Kidney (tissue), 2 donors: Measurements from ENCODE around the gene GOLGA3.

- PRO-cap: no peak
- RRBS: no CpG with 5 or more reads among the region's 11 CpGs
These were observed 5.4 kb downstream of the LRCOL1 start for GRCh38 chr12:132604915-132605501.

GRCh38 chr12:132619308-132619720 lies 738 bp downstream of the P2RX2 start:
- PRO-cap: no peak
- RRBS: 7% methylated on average over 12 of the region's 39 CpGs

DNA sequence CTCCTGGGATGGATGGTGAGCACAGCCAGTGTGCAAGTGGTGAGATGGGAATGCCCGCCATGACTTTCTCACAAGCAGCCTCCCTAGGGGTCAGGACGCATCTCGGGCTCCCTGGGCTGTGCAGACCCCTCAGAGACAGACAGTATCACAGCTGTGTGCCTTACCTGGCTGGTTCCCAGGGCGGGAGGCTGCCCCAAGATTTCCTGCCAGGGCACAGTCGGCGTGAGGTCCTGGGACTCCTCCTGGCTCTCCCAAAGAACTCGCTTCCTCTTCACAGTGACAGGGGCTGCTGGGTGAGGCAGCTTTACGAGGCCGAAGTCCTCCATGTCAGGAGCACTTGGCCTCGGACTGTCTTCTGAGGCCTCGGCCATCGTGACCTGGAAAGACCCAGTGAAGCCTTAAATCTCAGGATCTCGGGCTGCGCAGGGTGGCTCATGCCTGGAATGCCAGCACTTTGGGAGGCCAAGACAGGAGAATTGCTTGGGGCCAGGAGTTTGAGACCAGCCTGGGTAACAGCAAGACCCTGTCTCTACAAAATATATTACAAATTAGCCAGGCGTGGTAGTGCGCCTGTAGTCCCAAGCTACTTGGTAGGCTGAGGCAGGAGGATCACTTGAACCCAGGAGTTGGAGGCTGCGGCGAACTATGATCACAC lies 31.1 kb downstream of the P2RX2 start:
- PRO-cap: no peak
- RRBS: no CpG with 5 or more reads among the region's 18 CpGs

DNA sequence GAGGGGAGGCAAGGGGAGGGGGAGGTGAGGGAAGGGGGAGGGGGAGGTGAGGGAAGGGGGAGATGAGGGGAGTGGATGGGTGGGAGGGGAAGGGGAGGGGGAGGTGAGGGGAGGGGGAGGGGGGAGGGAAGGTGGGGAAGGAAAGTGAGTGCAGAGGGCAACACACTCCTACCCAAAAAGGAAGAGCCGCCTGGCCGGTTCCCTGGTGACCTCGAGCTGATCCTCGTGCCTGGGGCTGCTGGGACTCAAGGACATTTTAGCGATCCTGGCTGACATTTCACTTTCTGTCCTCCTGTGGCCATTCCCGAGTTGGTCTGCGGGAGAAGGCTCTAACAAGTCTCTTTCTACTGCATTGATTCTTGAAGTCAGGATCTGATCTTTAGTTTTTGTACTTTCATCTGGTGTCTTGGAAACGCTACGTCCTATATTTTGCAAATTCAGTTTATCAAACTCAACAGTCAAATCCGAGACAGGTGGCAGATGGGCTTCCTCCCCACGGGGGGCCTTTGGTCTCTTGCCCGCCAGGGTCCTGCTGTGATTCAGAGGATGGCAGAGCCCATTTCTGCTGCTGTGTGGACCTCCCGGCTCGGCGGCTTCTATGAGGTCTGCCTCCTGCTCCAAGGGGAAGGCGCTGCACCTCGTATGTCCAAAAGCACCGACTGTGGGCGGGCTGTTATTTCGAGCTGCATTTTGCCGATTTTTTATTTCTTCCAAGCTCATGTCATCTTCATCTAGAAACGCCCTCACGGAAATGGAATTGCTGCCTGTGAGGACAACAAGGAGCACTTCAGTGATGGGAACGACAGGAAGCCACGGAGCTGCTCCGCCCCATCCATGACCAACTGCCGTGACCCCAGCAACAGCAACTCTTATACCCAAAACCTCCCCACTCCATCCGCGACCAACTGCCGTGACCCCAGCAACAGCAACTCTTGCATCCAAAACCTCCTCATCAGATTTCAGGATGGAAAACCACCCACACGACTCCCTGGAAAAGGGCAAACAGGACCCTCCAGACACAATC lies 19.2 kb downstream of the PGAM5 start:
- PRO-cap: no peak
- RRBS: no CpG with 5 or more reads among the region's 31 CpGs

GRCh38 chr12:132733103-132733903 lies 22.7 kb downstream of the PGAM5 start:
- PRO-cap: no peak
- RRBS: no CpG with 5 or more reads among the region's 43 CpGs

DNA sequence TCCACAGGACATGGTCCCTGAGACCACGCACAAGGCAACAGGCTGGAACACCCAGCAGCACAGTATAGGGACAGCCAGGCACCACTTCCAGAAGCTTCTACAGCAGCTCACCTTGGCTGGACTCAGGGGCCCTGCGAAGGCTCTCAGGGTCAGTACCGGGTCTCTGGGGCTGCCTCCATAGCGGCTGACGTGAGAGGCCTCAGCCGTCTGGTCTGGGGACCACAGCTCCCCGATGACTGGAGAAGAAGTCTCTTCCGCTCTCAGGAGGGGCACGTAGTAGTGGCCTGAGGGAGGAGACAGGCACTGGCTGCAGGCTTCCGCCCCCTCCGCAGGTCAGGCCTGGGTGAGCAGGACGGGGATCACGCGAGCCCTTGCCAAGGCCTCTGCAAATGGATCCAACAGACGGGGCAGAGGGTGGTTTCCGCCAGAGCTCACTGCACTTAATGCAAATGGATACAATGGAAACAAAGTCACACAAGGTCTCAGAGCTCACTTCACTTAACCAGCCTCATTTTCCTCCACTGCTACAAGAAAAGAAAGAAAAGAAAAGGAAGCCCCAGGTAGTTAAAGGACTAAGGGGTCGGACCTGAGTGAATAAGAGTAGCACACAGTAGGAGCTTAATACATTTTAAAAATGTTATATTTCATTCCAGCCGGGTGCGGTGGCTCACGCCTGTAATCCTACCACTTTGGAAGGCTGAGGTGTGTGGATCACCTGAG lies 24.7 kb downstream of the ANKLE2 start:
- PRO-cap: no peak
- RRBS: no CpG with 5 or more reads among the region's 20 CpGs

- PRO-cap: no peak
- RRBS: 89% methylated on average over 2 of the region's 12 CpGs
These were observed 7.3 kb upstream of the ANKLE2 start for GRCh38 chr12:132768883-132769475.

- PRO-cap: bidirectional peak, plus-strand start at chr12:132829169, minus-strand start at chr12:132828842
- RRBS: 2% methylated on average over 33 of the region's 62 CpGs
These were observed at the start of gene GOLGA3 for GRCh38 chr12:132828775-132829412. GOLGA3 (minus strand) TSS chr12:132828869.

DNA sequence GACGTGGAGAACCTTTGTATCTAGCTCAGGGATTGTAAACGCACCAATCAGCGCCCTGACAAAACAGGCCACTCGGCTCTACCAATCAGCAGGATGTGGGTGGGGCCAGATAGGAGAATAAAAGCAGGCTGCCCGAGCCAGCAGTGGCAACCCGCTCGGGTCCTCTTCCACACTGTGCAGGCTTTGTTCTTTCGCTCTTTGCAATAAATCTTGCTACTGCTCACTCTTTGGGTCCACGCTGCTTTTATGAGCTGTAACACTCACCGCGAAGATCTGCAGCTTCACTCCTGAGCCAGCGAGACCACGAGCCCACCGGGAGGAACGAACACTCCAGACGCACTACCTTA lies 16.6 kb downstream of the ZNF605 start:
- PRO-cap: no peak
- RRBS: no CpG with 5 or more reads among the region's 16 CpGs

- PRO-cap: no peak
- RRBS: no CpG with 5 or more reads among the region's 10 CpGs
These were observed 792 bp downstream of the ZNF605 start for GRCh38 chr12:132955345-132955682.

- PRO-cap: no peak
- RRBS: no CpG with 5 or more reads among the region's 7 CpGs
These were observed 11.7 kb downstream of the ZNF891 start for GRCh38 chr12:133118151-133118912.